Suprapubic skin (tissue), 4 donors: ENCODE results near the genes BIRC7, COL20A1, STMN3 and TNFRSF6B.

DNA sequence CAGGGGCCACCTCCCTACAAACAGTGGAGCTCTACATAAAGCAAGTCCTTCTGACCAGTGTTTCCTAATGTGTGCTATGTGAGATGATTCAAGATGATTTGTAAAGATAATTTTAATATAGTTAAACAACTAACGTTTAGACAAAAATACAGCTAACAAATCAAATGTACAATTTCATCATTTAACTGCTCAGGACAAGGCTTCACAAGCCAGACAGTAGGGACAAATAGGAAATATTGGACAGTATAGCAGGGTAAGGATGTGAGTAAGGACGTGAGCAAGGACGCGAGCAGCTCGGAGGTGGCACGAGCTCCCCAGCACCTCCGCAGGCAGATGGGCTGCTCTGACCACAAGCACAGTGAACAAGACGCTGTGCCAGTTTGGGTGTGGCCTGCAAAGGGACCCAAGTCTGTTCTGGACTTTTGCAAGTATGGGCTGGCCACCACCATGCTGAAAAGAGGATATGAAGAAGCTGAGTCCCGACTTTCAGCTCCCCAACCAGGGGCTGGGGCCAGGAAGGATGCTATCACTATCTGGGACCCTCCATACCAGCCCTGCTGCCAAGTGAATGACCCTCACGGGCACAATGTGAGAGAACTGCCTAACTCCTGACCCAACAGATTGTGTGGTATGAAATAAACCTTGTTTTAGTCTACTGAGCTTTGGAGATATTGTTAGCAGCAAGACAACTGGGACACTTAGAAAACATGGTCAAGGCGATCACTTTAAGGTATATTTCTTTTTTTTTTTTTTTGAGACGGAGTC lies 14.4 kb downstream of the DIDO1 start:
- PRO-cap = no peak
- RAMPAGE, long total RNA, 4 experiments = no peak in any of the 4 experiments

DNA sequence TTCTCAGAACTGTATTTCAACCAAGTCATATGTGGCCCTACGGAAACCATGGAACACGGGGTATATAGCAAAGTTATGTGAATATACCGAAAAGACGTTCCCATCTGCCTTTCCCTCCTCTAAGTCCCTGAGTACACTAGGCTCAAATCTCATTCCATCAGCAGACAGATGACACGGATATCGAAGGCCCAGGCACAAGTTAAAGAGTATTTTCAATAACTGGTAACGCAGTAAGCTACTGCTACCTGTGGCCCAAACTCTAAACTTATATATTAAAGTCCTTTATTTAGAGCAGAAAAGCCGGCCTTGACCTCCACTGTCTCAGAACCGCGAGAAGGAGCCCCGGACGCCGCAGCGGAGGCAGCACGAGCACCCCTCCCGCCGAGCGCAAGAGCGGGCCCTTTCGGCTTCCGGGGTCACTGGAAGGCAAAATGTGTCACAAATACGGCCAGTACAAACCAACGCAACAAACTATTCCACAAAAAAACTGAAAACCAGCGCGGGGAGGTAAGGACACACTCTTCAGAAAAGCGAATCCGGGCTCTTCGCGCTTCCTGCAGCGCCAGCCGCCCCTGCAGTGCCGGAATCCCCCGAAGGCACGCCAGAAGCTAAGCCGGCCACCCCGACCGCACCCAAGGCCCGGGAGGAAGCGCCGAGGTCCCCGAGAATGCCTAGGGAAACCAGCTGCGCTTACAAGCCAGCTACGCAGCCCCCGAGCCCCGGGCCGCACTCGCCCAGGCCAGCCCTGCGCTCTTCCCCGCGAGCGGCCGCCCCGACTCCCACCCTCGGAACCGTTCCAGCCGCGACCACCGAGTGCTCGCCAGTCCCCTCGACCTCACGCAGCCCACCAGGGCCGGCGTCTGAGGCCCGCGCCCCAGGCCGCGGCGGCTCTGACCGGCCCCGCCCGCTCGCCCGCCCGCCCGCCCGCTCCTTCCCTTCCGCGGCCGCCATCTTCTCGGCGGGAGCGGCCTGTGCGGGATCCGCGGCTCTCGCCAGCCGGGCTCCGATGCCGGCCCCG lies 648 bp downstream of the DIDO1 start:
- PRO-cap = bidirectional peak, plus-strand start at position 324 of the sequence, minus-strand start at position 169 of the sequence
- RAMPAGE, long total RNA, 4 experiments = no peak in any of the 4 experiments

DNA sequence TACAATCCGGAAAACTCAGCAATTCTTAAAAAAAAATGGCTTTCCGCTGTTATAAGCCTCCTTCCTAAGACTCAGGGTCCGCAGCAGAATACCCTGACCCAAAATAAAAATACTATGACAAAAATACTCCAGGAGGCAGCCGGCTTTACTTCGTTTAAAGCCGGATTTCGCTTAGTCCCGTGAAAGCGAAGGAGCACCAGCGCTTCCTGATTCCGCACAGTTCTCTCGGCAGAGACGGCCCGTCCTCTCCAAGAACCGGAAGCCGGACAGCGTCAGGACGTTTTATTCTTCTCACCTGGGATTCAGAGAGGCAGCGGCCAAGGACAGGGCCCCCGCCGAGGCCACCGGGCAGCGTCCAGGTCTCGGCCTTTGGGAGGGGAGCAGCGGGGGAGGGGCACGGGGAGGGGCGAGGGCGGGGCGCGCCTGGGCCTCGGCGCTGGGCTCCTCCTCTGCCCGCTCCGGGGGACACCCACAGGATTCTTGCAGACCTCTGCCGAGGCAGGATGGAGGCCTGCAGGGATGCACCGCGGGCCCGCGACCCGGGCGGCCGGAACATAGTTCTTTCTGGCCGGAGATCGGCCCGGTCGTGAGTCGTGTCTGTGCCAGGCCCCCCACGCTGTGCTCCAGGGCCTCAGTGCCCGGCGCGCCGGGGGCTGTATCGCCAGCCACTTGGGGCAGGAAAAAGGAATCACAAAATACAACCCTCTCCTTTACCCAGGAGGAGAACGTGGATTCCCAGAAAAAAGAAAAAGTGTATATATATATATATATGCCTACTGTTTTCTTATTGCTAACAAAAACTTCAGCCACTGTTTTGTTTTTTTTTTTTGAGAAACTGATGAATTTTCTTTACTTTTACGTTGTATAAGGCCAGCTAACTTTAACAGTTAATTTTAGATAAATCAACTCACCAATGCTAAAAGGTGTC lies 2.9 kb upstream of the DIDO1 start:
- PRO-cap = bidirectional peak, plus-strand start at position 496 of the sequence, minus-strand start at position 256 of the sequence
- RAMPAGE, long total RNA, 4 experiments = no peak in any of the 4 experiments

DNA sequence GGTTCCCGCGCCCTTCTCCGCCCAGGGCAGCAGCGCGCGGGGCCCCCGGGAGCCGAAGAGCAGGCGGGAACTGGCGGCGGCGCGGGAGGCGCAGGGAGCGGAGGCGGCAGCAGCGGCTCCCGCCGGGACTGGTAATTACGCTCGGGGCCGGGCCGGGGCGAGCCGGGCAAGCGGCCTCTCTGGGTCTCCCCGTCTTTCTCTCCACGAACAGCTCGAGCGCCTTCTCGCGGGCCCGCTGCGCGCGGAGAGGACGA lies 38.2 kb downstream of the YTHDF1 start:
- PRO-cap = no peak
- RAMPAGE, long total RNA, 4 experiments = no peak in any of the 4 experiments

- PRO-cap = no peak
- RAMPAGE, long total RNA, 4 experiments = no peak in any of the 4 experiments
These were observed 36.9 kb downstream of the YTHDF1 start for GRCh38 chr20:63178761-63179752.

GRCh38 chr20:63235600-63236055 lies at the start of gene BIRC7:
Gene BIRC7, plus strand, starts transcription at chr20:63235905.
- PRO-cap = no peak
- RAMPAGE, long total RNA, 4 experiments = no peak in any of the 4 experiments

GRCh38 chr20:63288426-63289702 lies 4.1 kb upstream of the COL20A1 start:
- PRO-cap = no peak
- RAMPAGE, long total RNA, 4 experiments = no peak in any of the 4 experiments

GRCh38 chr20:63293056-63293482 lies at the start of gene COL20A1:
Gene COL20A1, plus strand, starts transcription at chr20:63293186.
- PRO-cap = no peak
- RAMPAGE, long total RNA, 4 experiments = no peak in any of the 4 experiments

- PRO-cap = no peak
- RAMPAGE, long total RNA, 4 experiments = no peak in any of the 4 experiments
These were observed 39.9 kb downstream of the KCNQ2 start for GRCh38 chr20:63432592-63432992.

DNA sequence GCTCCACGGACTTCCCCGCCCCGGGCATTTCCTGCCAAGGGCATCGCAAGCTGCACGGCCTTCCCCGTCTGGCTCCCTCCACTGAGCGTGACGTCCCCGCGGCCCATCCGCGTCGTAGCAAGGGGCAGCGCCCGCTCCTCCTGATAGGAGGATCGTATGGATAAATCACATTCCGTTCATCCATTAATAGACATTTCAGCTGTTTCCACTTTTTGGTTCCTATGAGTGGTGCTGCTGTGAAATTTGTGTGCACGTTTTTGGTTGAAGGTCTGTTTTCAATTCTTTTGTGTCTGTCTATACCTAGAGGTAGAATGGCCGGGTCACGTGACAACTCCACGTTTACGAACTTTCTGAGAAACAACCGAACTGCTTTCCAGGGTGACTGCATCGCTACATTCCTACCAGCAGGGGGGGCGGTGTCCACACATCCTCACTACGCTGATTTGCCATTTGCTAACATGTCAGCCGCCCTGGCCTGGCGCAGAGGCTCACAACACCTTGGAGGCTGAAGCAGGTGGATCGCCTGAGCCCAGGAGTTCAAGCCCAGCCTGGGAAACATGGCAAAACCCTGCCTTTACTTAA lies 37.7 kb downstream of the KCNQ2 start:
- PRO-cap = no peak
- RAMPAGE, long total RNA, 4 experiments = no peak in any of the 4 experiments

DNA sequence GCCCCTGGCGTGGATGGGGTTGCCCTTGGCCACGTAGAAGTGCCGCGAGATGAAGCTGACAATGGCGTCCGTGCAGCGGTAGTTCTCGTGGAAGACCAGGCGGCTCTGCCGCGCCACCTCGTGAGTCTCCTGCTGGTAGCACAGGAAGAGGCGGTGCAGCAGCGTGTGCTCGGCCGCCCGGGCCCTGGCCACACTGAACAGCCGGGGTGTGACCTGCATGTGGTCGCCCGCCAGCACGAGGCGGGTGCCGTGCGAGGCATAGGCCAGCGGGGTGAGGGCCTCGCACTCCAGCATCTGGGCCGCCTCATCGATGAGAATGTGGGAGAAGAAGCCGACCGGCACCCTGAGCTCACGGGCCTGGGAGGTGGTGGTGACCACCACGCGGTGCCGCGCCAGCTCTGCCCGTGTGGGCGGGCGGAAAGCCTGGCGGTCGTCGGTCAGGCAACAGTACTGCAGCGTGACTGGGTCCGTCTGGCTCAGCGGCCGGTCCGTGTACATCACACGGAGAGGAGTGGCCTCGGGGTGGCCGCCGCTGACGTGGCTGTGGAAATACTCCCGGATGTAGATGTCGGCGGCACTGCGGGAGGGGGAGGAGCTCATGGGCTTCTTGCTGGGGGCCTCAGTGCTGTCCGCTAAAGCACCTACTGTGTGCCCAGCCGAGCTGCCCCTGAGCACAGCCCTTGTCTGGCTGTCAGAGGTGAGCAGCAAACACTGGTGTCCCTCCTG lies 6.8 kb downstream of the HELZ2 start:
- PRO-cap = no peak
- RAMPAGE, long total RNA, 4 experiments = no peak in any of the 4 experiments

DNA sequence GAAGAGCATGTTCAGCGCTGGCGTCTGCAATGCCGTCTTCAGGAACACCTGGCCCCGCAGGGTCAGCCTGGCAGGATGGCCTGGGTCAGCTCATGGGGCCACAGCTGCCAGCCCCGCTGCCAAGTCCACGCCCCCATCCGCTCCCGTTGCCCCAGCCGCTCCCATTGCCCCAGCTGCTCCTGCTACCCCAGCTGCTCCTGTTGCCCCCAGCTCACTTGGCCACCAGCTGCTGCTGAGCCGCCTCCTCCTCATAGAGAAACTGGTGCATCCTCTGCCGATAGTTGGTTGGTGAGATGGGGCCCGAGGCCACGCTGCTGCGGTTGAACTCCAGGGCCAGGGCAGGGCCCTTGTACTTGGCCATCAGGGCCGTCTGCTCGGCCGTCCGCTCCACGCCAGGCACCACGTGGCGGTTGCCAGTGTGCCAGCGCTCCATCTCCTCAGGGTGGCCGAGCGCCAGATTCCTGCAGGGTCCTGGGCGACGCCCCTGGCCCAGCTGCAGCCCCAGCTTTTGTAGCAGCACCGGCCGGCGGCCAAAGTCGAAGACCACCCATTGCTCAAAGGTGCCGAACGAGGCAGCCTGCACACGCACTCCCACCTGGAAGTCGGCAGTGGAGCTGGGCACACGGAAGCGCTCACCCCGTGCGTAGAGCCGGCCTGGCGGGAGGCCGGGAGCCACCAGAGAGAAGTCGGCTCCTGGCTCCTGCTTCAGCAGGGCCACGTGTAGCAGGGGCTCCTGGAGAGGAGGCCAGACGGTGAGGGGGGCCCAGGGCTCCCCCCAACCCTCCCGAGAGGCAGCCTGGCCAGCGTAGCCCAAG lies 4.9 kb downstream of the HELZ2 start:
- PRO-cap = no peak
- RAMPAGE, long total RNA, 4 experiments = no peak in any of the 4 experiments

GRCh38 chr20:63569748-63570318 lies 4.2 kb downstream of the HELZ2 start:
- PRO-cap = no peak
- RAMPAGE, long total RNA, 4 experiments = no peak in any of the 4 experiments

- PRO-cap = no peak
- RAMPAGE, long total RNA, 4 experiments = start-site peak on the minus strand in 1 of 4 experiments, at chr20:63572164-63572316 at its widest, 5 reads per replicate
These were observed 1.9 kb downstream of the HELZ2 start for GRCh38 chr20:63572054-63572709.

GRCh38 chr20:63579957-63580300 lies 5.9 kb upstream of the HELZ2 start:
- PRO-cap = no peak
- RAMPAGE, long total RNA, 4 experiments = no peak in any of the 4 experiments

- PRO-cap = no peak
- RAMPAGE, long total RNA, 4 experiments = start-site peak on the minus strand in 3 of 4 experiments, at chr20:63653412-63653427 at its widest, 21 to 78 reads per replicate
These were observed at the start of gene STMN3 for GRCh38 chr20:63653120-63654338. Gene STMN3, minus strand, starts transcription at chr20:63653424.

DNA sequence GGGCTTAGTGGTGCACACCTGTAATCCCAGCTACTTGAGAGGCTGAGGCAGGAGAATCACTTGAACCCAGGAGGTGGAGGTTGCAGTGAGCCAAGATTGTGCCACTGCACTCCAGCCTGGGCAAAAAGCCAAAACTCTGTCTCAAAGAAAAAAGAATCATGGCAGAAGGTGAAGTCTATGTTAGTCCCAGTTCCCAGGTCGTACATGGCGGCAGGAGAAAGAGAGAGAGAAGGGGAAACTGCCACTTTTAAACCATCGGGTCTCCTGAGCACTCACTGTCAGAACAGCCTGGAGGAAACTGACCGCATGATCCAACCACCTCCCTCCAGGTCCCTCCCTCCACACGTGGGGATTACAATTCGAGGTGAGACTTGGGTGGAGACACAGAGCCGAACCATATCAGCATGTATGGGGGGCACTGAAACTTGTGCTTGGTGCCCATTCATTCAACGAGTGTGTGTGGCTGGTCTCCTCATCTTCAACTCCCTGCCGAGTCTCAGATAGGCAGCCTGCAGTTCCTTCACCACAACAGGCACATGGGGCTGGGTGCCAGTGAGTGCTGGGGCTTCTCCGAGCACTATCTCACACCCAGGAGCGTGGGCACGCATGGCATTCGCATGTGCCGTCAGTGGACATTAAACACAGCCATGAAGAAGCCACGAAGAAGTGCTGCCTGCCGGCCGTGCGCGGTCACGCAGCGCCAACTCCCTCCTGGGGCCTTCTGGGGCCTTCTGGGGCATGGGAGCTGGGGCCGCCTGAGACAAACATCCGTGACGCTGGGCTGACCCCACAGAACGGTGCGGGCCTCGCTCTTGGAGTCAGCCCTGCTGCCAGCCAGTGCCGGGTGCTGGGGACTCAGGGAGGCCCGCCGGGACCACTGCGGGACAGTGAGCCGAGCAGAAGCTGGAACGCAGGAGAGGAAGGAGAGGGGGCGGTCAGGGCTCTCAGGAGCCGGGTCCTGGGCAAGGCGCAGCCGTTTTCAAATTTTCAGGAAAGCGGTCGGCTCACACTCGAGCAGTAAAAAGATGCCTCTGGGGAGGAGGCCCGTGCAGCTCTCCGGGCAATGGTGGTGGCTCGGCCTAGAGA lies 775 bp upstream of the RTEL1 start:
- PRO-cap = no peak
- RAMPAGE, long total RNA, 4 experiments = no peak in any of the 4 experiments

DNA sequence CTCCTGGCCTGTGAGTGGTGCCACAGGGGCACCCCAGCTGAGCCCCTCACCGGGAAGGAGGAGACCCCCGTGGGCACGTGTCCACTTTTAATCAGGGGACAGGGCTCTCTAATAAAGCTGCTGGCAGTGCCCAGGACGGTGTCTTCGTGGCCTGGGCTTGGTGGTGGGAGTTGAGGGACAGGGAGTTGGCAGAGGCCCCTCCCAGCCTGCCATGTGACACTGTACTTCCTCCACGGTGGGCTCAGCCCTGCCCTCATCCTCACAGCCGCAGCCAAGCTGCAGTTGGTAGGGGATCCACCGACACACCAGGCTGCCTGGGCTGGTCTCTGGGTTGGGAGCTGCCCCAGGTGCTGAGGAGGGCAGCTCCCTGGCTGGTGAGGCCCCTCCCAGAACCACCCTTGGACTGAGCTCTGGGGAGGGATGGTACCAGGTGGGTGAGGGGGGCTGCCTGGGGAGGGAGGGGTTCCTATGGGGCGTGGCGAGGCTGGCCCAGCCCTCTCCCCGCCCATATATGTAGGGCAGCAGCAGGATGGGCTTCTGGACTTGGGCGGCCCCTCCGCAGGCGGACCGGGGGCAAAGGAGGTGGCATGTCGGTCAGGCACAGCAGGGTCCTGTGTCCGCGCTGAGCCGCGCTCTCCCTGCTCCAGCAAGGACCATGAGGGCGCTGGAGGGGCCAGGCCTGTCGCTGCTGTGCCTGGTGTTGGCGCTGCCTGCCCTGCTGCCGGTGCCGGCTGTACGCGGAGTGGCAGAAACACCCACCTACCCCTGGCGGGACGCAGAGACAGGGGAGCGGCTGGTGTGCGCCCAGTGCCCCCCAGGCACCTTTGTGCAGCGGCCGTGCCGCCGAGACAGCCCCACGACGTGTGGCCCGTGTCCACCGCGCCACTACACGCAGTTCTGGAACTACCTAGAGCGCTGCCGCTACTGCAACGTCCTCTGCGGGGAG lies at the start of gene TNFRSF6B:
TSS of gene TNFRSF6B (plus strand) at position 540 of the 946 bp plus-strand sequence.
- PRO-cap = bidirectional peak, plus-strand start at position 539 of the sequence, minus-strand start at position 437 of the sequence
- RAMPAGE, long total RNA, 4 experiments = start-site peak on the plus strand in 1 of 4 experiments, centred at position 554 of the sequence, 93 reads per replicate

- PRO-cap = no peak
- RAMPAGE, long total RNA, 4 experiments = no peak in any of the 4 experiments
These were observed 8.1 kb upstream of the LIME1 start for GRCh38 chr20:63728284-63728907.

DNA sequence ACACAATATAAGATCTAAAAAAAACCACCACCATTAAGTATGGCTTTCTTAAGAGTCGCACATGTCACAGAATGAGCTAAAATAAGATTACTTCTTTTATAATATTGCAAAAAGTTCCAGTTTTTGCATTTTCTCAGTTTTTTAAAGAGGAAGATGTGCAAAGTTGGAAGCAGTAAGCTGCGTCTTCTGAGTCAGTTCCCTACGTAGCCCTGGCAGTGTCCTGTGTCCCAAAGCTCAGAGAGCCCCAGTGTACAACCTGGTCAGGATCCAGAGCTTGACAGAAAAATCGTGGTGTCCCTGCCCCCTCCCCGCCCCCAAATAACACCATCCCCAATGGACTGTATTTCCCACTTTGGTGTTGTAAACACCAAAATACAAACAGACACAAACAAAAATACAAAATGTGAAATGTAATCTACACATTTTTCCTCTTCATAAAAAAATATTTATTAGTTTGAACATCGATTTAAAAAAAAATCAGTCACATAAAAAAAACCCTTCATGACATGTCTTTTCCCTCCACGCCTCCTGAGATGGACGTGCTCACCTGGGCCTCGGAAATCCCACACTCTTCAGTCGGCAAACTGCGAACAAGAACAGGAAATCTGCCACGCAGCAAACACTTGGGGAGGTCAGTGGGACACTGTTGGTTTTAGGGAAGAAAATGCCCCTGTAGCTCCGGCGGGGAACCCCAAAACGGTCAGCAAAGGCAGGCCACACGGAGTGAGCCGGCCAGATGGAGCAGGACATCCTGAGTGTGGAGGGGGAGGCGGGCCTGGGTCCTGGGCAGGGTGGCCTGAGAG lies 4.7 kb downstream of the SLC2A4RG start:
- PRO-cap = no peak
- RAMPAGE, long total RNA, 4 experiments = no peak in any of the 4 experiments